Penis (tissue), 1 donor: ENCODE measurements around a stretch of chr21.

DNA sequence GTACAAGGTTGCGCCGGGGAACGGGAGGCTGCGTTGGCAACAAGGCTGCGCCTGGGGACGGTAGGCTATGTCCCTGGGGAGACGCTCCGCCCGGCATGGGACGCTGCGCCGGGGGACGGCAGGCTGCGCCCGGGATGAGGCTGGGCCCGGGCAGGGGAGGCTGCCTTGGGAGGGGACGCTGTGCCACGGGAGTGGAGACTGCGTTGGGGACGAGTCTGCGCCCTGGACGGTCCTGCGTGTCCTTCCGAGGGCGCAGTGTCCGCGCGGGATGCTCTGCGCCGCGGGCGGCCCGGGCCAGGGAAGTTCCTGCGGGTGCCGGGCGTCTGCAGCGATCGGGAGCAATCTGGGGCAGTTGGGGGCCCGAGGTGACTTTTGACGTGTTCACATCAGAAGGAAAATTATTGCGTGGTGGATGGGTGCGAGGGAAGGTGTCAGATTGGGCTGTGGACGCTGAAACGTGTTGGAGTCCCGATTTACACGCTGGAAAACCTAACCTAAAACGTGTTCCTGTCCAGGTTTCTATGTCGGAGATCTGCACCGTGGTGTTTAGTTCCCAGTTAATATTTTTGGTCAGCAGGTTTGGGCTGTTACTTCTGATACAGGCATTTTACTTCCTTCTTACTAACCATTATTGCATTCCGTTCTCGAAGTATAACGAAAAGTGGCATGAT is 978 bp downstream of the ADARB1 start:
- PRO-cap = no peak

- PRO-cap = no peak
Measured at GRCh38 chr21:45163976-45164737, 89.8 kb downstream of the ADARB1 start.

DNA sequence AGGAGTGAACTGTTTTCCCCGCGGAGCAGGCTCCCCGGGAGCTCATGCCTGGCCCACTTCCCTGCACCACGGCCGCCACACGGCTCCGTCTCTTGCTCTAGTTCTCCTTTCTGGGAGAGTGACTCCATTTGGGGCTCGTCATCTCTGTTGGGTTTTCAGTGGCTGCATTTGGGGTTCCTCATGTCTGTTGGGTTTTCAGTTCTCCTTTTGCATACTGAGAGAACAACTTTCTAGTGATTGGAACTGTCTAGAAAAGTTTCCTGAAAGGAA is 77.8 kb downstream of the POFUT2 start:
- PRO-cap = no peak

GRCh38 chr21:45234016-45234446 is 53.7 kb downstream of the POFUT2 start:
- PRO-cap = bidirectional peak, plus-strand start at chr21:45234340, minus-strand start at chr21:45234256

DNA sequence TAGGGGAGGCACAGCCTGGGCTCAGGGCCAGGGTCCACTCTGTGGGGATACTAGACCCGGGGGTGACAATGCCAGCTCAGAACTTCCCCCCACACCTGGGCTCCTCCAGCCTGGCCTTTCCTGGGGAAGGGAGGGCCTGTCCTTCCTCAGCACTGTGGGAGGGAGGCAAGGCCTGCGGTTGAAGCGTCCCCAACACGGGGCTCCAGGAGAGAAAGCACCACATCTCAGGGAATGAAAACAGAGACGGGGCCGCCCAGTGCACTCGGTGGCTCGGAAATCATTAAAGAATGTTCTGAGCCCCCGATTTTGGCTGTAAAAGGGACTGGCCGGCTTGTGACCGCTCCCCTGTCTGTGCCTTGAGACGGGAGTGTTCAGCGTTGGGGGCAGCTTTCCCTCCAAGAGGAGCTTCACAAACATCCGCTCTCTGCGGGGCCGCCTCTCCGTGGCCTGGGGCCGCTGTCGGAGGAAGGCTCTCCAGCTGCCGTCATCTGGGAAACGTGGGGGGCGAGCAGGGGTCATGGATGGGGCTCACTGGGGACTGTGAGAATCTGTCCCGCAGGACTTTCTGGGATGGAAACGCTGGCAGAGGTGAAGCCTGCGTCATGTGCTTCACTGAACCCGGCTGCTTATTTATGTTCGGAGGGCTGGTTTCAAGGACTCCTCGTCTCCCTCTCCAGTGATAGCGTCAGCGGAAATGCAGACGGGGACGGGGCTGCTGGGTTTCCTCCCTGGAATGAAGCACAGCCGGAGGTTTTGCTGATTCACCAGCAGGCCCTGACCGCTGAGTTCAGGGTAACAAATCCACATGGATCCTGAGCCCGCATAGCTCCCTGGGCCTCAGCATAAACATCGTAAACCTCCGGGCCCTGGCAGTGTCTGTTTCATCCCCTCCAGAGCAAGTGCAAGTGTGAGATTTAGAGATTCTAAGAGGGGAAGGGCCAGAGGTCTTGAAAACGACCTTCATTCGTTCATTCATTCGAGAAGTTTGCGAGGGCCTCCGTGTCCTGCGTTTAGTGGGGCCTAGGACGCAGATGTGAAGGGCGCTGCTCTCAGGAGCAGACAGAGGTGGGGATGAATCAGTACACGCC is 6.8 kb upstream of the POFUT2 start:
- PRO-cap = bidirectional peak, plus-strand start at position 657 of the sequence, minus-strand start at position 449 of the sequence

- PRO-cap = no peak
Measured at GRCh38 chr21:45336691-45337352, 49.1 kb upstream of the POFUT2 start.

GRCh38 chr21:45347323-45347672 is 57.7 kb upstream of the COL18A1 start:
- PRO-cap = no peak

DNA sequence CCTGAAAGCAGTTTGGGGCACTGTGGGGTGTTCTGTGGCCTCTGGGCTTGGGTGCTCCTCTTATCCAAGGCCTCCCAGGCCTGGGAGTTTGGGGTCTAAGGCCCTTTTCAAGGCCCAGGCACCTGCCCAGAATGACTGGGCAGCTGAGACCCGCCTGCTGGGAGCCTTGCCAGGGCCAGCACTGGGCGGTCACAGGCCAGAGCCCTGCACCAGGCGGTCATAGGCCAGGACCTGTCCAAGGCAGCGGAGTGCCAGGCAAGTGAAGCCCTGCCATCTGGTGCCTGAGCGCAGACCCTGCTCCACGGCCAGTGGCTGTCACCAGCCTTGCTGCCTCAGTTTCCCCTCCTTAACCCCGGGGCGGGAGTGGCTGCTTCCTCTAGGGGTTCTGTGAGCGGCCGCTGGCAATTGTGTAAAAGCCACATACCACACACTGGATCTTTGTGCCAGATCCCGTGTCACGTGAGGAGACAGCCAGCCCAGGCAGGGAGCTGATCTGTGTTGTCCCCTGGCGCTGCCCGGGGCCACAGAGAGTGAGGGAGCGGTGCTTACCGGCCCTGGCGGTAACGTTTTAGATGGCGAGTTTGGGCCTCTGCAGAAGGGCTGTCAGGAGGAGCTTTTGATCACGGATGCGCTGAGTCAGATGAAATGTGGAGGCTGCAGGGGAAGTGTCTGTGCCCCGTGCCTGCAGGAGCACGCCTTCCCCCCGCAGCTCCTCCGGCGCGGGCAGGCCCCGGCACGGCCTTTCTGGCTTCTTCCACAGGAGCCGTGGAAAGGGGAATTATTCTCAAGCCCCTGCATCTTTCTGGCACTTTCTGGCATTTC is 4.6 kb downstream of the COL18A1 start:
- PRO-cap = no peak

DNA sequence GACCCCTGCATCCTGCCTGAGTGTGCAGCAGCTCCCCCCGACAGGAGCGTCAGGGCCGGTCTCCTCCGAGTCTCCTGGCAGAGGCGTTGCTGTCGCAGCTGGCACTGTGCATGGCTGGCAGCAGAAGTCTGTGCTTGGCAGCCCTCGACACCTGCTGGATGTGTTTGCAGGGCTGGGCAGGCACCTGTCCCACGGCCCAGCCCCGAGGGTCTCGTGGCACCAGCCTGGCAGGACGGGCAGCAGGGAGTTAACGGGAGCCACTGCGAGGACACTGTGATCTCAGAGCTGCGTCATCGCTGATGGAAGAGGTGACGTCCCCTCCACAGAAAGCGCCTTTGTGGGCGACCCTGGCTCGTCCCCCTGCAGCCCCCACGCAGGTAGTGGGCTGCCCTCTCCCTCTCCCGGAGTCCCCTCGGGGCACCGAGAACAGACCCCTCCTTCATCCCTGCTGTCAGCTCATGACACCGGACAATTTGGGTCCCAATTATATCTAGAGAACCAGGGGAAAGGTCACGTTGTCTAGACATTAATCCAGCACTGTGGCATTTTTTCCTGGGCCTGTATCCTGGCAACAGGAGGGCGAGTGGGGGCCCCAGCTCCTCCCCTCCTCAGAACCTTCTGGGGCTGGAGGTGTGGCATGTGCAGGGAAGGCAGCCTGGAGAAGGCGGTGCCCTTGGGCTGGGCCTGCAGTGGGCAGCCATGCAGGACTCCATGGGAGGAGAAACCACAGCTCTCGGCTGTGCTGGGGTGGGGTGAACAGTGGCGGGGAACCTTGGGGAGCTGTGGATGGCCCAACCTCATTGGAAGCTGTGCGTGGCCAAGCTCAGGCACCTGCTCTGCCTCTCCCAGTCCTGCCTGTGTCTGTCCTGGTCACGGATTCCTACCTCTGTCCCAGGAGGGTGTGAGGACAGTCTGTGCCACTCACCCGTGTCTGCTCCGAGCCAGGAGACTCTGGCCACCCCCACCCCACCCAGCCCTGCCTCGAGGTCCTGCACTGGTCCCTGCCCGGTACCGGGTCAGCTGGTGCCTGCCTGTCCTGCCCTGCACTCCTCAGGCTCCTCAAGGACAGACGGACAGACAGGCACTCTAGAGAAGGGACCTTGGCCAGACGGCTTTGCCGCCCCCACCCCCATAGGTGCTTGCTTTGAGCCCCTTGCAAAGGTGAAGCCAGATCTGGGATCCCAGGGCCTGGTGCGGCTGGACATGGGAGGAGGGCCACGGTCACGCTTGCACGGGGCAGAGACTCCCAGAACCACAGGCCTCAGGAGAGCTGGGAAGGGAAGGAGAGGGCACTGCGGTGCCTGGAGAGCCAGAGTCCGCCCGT is 15.6 kb downstream of the COL18A1 start:
- PRO-cap = no peak

DNA sequence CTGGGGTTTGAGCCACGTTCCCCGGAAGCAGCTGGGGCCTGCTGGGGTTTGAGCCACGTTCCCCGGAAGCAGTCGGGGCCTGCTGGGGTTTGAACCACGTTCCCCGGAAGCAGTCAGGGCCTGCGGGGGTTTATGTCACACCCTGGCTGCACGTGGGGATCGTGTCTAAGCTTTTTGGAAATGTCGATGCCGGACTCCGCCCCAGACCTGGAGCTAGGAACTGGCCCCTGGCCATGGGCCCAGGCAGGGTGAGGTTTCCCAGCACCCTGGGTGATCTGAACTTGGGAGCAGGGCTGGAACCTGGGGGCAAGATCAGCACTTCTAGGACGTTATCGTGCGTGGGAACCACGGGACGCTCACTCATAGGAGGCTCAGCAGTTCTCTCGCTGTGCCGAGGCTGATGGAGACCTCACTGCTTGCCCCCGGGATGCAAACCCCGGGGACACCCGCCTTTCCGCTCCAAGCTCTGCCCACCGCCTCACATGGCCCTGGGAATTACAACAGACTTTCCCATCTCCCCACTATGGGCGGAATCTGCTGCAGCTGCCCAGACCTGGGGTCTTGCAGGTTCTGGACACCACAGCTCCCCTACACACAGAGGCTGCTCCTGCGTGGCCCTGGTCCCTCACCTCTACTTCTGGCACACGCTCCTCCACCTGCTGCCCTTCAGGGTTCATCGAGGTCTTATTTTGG is 35.8 kb downstream of the COL18A1 start:
- PRO-cap = no peak

DNA sequence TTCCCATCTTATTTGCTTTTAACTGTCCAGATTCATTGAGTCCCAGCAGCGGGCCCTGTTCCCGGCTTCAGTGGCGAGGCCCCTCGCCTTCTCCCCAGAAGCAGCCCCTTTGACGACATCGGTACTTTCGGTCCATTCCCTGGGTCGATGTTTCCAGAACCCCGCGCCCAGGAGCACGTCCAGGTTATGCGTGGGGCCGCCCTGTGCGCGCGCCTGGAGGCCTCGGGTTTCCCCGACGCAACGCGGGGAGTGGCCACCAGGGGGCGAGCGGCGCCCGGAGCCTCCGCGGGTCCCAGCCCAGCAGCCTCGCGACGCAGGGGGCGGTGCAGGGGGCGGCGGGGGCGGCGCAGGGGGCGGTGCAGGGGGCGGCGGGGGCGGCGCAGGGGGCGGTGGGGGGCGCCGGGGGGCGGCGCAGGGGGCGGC is 12.6 kb upstream of the SLC19A1 start:
- PRO-cap = unidirectional peak, minus-strand start at position 91 of the sequence

- PRO-cap = no peak
Measured at GRCh38 chr21:45827112-45827614, 154.4 kb upstream of the COL6A1 start.

- PRO-cap = unidirectional peak, minus-strand start at chr21:45890130
Measured at GRCh38 chr21:45889928-45890549, 91.5 kb upstream of the COL6A1 start.

DNA sequence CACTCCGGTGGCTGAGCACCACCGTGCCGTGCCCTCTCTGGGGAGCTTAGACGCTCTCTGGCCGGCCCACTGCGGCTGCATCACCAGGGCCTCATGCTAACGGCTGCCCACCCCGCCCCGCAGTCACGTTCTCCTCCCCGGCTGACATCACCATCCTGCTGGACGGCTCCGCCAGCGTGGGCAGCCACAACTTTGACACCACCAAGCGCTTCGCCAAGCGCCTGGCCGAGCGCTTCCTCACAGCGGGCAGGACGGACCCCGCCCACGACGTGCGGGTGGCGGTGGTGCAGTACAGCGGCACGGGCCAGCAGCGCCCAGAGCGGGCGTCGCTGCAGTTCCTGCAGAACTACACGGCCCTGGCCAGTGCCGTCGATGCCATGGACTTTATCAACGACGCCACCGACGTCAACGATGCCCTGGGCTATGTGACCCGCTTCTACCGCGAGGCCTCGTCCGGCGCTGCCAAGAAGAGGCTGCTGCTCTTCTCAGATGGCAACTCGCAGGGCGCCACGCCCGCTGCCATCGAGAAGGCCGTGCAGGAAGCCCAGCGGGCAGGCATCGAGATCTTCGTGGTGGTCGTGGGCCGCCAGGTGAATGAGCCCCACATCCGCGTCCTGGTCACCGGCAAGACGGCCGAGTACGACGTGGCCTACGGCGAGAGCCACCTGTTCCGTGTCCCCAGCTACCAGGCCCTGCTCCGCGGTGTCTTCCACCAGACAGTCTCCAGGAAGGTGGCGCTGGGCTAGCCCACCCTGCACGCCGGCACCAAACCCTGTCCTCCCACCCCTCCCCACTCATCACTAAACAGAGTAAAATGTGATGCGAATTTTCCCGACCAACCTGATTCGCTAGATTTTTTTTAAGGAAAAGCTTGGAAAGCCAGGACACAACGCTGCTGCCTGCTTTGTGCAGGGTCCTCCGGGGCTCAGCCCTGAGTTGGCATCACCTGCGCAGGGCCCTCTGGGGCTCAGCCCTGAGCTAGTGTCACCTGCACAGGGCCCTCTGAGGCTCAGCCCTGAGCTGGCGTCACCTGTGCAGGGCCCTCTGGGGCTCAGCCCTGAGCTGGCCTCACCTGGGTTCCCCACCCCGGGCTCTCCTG is 22.0 kb downstream of the COL6A1 start:
- PRO-cap = no peak

DNA sequence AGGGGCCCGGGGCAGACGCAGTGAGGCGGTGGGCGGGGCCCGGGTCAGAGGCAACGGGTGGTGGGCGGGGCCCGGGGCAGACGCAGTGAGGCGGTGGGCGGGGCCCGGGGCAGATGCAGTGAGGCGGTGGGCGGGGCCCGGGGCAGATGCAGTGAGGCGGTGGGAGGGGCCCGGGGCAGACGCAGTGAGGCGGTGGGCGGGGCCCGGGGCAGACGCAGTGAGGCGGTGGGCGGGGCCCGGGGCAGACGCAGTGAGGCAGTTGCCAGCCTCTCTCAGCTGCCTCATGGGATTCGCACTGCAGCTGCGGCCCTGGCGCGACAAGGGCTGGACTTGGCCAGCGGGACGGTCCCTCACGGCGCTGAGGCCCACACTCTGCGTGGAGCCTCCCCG is 24.6 kb downstream of the COL6A1 start:
- PRO-cap = no peak

DNA sequence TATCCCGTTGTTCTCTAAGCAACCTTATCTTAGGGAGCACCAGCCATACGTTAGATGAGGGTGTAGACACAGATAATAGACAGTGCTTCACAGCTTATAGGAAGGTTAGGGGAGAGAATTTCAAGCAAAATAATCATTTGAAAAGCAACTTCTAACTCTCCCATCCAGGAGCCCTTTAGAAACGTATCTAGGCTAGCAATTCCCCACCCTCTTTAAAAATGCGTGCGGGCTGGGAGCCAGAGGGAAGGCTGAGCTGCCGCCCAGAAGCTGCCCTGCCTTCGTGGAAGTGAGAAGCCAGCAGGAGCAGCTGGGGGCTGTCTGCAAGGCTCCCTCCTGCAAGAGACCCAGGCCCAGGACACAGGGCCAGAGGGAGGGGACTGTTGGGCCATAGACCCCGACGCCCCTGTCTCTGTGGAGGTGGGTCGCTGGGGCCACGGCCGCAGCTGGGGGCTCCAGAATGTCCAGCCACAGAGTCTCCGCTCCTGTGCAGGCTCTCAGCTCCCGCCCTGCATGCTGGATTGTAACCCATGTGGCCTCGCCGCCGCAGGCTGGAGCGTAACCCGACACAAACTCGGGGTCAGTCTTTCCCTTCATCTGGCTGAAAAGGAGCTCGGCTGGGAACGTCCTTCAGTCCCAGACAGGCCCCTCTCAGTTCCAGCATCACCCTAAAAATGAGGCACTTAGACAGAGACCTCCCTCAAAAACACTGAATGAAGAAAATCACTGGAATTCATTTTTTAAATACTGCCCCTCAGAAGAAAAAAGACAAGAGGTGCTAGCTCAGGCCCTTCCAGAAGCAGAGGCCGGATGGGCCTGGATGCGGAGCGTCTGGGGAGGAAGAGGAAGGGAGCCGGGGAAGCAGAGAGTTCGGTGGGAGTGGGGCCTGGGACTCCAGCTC is 31.0 kb upstream of the COL6A2 start:
- PRO-cap = bidirectional peak, plus-strand start at position 263 of the sequence, minus-strand start at position 214 of the sequence; bidirectional peak, plus-strand start at position 630 of the sequence, minus-strand start at position 486 of the sequence

- PRO-cap = no peak
Measured at GRCh38 chr21:46132100-46132837, 23.1 kb downstream of the FTCD start.

DNA sequence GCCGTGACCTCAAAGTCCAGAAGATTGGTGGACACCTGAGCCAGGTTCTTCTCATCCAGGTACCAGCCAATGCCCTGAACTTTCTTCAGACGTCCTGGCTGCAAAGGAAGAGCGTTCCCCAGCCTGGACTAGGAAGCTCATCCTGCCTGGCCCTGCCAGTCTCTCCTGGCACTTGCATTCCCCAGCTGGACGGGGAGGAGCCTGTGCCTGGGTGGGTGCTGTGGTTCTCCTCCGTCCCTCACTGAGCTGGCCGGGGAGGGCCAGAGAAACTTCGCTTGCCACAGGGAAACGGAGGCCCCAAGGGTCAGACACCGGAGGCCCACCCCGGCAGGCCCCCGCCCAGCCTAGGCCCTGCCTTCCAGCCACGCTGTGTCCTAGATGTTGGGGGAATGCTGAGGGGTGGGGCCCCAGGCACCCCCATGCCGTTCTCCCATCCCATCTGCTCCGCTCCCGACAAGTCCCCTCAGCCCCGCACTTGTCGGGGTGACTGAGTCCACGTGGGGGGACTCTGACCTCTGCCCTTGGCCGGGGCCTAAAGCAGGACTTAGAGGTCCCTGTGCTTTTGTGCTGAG is 4.9 kb downstream of the FTCD start:
- PRO-cap = no peak

DNA sequence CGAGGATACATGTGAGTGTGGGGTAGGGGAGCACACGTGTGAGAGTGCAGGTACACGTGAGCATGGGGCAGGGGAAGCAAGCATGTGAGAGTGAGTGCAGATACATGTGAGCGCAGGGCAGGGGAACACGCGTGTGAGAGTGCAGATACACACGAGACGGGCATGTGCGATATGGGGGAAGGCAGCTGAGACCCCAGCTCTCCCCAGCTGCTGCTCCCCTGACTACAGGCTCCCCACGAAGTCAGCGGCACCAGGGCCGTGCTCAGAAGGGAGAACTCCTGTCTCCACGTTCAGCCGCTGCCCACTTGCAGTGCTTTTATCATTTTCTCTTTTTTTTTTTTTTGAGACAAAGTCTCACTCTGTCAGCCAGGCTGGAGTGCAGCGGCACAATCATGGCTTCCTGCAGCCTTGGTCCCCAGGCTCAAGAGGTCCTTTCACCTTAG is 856 bp upstream of the FTCD start:
- PRO-cap = no peak

DNA sequence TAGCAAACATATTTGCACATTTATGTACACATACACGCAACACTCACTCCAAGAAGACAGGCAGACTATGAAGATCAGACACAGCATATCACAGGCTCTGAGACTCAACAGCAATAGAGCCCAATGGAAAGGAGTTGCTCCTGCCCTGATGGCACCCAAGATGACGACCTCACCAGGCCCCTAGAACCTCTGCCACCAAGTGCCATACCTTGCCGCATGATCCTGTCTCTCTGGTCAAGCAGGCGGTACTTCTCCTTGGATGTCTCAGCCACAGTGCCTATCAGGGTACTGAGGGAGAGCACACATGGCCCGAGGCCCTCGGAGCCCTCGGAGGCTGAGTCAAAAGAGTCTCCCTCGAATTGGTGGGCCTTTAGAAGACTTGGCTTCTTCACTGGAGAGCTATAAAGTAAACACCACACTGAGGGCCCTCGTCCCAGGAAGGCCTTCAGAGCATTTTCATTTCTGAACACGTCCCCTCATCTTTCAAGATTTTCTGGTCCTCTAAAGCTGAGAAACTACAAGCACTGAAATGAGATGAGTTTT is 8.0 kb downstream of the MCM3AP start:
- PRO-cap = no peak